M059J (cell line): ENCODE results near the genes RAB3GAP2 and MTARC1.

DNA sequence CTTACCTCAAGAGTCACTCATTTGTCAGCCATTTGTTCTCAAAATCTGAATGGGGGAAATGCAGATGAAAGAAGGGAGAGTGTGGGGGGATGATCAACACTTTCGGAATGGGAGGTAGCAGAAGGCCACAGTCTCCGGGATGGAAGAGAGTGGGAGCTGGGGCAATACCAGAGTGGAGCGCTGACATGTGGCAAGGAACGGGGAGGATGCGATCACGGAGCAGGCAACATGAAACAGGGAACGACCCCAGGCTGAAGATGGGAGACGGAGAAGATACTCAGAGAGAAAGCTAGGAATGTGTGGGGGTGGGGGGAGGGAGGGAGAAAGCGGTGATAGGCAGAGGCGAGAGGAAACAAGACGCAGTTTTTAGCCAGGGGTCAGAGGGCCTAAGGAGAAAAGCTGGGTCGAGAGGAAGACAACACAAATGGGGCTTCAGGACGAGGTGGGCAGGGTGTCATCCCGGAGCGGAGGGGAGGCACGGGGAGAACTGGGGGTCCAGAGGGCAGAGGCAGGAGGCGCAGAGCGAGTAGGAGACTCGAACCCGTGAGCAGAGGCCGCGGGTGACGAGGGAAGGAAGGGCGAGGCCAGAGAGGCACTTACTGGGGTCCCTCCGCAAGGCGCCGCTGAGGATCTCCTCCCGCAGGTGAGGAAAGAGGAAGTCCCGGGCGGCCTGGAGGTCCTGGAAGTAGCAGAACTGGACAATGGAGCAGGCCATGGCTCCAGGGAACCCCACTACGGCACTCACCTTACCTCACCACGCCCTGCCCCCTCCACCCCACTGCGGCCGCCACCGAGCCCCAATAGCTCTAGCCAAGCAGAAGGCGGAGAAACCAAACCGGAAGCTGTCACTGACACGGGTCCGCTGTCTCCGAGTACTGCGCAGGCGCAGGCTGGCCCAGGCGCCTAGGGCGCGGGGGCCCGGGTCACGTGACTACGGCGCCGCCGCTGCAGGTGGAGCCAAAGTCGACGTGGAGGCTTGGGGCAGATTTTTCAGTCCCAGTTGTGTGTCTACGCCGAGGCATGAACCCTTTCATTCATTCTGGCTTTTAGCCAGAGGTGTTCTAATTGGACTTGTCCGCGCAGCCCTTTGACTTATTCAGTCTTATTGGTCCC, at the start of gene RAB3GAP2:
TSS of gene RAB3GAP2 (minus strand) at position 831 of the 1,113 bp plus-strand sequence.
- RAMPAGE, long total RNA: no peak

DNA sequence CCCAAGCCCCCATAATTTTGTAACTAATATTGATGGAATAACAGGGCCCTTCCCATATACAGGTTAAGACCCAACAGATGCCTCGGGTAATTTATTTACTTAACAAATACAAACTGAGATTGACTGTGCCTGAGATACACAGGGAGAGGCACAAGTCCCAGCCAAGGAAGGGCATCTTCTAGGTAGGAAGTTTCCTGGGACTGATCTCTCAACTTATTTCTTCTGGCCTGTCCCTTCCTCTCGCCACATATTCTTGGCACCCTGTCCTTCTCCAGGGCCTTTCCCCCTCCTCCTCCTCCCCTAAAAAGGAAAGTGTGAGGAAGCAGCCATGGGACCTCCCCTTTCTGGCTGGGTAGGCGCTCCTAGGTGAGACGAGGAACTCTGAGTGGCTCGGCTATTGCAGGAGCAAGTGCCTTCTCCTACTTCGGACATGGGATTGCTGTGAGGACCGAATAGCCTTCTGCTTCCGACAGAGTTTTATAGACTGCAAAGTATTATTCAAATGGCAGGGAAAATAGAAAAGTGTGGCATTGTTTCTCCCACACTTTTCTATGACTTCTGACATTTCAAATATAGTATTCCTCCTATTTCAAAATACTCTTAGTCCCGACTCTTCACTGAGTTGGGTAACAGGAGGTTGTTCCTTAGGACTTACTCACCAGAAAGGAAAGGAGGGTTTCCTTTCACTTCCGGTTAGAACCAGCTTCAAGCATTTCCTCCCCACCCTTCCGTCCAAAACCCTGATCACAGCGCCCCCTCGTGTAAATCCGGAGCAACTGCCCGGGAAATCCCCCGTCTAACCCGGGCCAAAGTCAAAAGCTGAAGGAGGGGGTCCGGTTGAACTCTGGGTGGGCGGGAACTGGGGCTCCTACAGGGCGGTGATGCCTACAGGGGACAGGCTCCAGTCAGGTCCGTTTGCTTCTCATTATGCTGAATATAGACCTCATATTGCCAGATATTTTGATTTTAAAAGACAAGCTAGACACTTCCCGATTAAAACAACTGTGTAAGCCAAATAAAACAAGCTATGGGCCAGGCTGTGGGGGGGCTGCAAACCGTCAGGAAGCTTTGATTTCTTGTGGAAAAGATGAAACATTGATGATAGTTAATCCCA, 15.3 kb upstream of the MTARC2 start:
- RAMPAGE, long total RNA: no peak

GRCh38 chr1:220786641-220787258, at the start of gene MTARC1:
TSS of gene MTARC1 (plus strand) at chr1:220786913.
- RAMPAGE, long total RNA: no peak

DNA sequence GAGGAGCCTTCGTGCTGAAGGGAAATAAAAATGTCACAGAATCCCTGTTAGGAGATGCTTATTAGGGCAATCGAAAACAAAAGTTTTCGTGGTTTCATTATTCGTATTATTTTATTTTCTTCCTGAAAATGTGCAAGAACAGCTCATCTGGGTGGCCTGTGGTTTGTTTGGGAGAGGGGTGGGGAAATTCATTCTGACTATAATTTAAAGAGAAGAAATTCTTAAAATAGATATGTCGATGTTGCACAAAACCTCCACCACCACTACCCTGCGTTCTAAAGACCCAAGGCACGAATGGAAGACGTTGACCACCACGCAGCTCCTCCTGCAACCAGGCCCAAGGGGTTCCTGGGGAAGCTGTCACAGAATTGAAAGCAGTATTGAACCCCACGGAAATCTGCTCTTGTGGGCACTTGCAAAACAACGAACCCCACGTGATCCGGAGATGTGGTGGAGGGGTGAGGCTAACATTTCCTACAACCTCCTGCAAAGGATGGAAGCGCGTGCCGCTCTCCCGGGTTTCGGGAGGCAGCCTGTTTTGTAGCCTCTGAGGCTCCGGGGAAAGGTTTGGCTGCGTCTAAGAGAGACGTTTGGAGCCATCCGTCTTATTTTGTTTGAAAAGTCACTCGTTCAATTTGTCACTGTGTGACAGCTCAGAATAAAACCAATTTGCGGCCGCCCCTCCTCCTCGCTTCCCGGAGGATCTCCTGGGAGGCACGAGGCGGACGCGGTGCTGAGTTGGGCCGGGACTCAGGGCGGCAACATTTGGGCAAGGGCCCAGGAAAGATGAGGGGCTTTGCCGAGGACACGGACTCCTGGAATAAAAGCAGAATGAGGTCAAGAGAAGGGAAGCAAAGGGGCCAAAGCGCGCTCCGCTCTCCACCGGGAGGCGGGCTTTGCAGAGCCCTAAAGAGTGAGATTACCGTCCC, 854 bp upstream of the HLX start:
- RAMPAGE, long total RNA: no peak

DNA sequence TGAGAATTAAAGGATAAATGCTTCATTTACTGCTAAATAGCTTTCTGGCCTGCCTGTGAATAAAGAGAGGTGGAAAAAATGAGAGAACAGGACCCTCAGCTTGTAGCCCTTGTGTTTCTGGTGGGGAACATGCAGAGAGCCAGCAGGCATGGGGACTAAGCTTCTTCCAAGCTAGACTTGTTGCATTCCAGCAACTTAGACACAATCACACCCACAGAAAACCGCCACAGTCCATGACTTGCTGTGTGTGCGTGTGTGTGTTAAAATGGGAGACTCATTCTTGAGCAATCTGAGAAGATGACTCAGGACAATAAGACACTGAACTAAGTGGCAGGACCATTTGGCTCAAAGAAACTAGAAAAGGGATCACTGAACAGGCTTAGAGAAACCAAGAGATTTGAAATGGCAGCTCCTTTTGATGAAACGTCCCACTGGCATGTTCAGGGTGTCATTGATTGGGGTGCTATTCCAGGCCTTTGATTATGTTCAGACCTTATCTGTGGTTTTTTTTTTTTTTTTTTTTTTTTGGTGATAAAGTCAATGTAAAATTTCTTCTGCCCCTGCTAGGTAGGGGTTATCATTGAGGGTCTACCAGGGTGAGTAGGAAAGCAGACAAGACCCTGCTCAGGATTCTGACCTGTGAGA, 78.0 kb downstream of the HLX start:
- RAMPAGE, long total RNA: no peak

DNA sequence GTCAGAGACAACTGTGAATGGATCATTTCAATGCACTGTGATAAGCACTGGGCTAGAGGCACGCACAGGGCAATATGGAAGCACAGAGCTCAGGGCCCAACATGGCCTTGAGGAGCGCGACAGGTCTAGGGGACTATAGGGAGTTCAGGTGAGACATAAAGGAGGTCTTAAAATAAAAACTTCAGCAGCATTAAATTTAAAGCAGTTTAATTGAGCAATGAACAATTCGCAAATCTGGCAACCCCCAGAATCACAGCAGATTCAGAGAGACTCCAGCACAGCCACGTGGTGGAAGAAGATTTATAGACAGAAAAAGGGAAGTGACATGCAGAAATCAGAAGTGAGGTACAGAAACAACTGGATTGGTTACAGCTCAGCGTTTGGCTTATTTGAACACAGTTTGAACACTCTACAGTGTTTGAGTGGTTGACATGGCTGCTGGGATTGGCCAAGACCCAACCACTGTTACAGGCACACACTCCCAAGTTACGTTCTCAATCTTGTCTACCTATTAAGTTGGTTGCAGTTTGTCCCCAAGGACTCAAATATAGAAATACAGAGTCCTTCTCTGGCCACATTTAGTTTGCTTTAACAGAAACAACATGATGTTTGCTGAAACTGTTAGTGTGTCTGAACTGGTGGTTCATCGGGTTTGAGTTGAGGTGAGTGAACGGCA, 219.8 kb downstream of the HLX start:
- RAMPAGE, long total RNA: no peak

DNA sequence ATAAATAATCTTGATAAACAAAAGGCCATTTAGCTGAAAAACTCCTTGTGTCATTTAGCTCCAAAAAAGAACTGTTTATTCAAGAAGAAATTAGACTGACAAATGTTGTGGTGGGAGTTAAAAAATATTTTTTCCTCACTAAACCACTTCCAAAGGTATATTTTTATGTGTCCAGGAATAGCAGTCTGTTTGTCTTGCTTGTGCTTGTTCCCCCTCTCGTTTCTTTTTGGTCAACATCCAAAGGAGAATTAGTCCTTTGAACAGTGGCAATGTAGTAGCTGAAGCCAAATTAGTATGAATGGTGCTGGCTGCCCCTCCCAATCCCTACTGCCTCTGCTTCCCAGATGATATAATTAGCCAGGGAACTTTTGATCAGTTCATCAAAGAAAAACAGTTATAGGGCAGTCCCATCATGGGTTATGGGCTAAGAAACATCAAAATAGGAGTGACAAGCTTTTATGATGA, 238.9 kb downstream of the HLX start:
- RAMPAGE, long total RNA: no peak

DNA sequence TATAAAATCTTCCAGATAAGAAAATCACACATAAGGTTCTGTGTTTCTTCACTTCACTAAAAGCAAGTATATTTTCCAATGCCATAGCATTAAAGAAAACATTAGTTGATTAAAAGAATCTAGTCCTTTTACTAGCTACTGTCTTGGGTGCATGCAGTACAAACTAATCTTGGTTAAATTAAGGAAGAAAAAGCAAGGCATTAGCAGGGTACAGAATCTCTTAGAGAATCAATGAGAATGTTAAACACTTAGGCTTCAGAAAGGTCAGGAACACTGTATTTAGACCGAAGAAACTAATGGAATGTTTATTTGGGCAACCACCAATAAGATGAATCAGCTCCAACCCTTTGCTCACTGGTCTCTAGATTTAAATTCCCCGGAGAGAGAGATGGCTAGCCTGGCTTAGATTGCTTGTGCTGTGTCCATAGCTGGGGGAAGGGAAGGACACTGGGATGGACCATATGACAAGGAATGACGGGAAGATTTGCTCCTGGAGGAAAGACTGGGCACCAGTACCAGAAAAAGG, 426.7 kb downstream of the DUSP10 start:
- RAMPAGE, long total RNA: no peak

DNA sequence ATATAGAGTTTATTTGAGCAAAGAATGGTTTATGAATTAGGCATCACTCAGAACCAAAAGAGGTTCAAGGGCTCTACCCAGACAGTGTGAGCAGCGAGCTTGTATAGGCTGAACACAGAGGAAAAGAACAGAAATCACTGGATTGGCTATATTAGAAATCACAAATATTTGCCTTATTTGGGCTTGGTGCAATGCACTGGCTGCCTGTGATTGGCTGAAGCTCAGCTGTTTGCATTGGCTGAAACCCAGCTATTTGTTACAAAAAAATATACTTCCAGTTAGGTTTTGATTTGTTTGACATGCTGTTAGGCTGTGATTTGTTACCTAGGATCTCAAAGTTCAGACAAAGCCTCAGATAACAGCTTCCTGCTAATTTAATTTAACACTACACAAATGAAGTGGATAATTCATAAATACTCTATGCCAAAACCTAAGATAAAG, 179.3 kb downstream of the DUSP10 start:
- RAMPAGE, long total RNA: no peak

DNA sequence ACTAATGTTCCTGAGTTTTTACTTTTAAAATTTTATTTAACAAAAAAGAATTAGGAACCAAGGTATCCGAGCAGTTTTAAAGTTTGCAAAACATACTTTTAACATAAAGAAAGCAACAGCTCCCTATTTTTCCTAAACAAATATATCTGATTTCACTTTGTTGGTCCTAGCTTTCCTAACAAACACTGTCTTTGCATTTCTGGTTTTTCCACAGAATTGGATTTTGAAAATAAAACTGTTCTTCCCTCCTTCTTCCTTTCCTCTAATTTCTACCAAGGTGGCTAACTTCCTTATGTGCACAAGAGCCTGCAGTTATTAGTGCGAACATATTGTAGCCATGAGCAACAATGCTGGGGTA, 31.3 kb downstream of the DUSP10 start:
- RAMPAGE, long total RNA: no peak

- RAMPAGE, long total RNA: no peak
Measured at GRCh38 chr1:221839638-221840270, 97.9 kb upstream of the DUSP10 start.

- RAMPAGE, long total RNA: no peak
Measured at GRCh38 chr1:222026285-222026782, 284.4 kb upstream of the DUSP10 start.

- RAMPAGE, long total RNA: no peak
Measured at GRCh38 chr1:222053823-222054109, 311.9 kb upstream of the DUSP10 start.

DNA sequence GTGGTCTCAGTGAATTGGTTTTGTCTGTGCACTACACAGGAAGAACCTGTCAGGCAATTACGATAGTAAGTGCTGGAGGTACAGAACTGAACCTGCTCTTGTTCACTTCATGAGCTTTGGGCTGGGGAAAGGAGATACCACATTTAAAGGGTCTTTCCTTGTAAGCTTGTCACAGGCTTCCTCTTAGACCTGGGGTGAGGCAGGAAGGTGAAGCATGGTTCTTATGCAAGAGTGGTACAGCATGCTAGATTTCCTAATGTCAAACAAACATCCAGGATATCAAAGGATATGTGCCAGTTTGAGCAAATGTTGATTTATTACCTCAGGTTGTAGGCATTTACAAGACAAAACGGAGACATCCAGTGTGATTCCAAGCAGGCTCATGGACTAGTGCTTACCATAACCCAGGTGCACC, 25.9 kb downstream of the HHIPL2 start:
- RAMPAGE, long total RNA: no peak

- RAMPAGE, long total RNA: no peak
Measured at GRCh38 chr1:222654619-222654893, 36.7 kb downstream of the MIA3 start.

DNA sequence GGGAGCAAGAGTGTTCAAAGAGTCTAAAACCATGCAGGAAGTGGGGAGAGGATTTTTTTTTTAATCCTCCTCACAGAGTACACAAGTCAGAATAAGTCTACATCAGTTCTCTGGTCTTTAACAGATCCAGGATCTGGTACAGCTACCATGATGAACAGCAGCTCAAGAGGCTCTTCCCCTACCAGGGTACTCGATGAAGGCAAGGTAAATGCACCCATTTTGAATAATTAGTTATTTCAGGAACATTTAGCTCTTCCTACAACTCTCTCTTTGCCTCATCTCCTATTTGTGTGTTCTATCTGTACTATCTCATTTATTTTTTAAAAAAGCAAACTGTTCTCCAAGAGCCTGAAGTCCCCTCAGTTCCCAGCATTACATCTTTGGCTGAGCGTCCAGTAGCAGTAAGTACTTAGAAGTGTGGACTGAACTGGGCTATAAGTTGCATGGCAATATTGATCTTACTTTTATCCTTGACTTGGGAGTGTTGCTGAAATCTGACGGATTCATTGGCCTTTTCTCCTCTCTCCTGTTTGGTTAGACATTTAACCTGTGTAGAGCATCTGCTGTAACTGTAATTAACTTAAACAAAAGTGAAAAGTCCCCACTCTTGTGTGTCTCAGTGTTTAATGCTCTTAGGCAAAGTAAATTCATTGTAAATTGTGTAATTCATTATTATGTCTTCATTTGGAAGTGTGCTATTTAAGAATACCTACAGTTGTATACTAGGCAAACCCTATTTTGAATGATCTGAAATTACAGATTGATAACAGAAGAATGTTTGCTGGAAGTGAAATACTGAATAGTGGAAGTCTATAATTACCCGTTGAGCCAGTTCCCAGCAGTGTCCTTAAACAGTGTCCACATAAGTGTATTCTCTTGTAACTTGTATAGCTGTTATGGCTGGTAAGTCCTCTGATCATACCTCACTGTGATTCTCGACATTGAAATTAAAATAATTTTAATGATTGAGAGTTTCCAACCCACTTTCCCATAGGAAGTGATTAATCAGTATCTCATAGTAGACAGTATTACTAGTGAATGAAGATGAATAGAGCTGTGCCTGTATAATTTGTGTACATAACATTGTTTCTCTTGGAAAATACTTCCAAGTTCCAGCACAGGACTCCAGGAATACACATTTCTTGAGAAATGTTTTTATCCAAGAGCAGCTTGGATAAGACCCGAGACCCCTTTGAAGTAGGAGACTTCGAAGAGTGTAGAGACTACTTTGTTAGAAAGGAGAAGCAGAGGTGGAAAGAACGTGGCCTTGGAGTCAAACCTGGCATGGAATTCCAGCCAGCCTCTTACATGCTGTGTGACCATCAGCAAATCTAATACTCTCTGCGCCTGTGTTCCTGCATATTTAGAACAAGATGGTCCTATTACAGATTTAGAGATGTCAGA, 44.7 kb downstream of the MIA3 start:
- RAMPAGE, long total RNA: no peak

GRCh38 chr1:222746288-222746690, 9.3 kb downstream of the FAM177B start:
- RAMPAGE, long total RNA: no peak

- RAMPAGE, long total RNA: no peak
Measured at GRCh38 chr1:222857133-222857526, 42.3 kb downstream of the DISP1 start.

- RAMPAGE, long total RNA: no peak
Measured at GRCh38 chr1:223017214-223017807, 125.7 kb downstream of the TLR5 start.

- RAMPAGE, long total RNA: no peak
Measured at GRCh38 chr1:223114843-223115298, 28.2 kb downstream of the TLR5 start.